Placental pericyte (primary cell): ENCODE measurements around the gene PDE7B.

- CAGE, long polyA plus RNA: no peak
Measured at GRCh38 chr6:134375013-134375535, 57.2 kb upstream of the SGK1 start.

GRCh38 chr6:134622077-134622398, 304.1 kb upstream of the SGK1 start:
- CAGE, long polyA plus RNA: no peak

DNA sequence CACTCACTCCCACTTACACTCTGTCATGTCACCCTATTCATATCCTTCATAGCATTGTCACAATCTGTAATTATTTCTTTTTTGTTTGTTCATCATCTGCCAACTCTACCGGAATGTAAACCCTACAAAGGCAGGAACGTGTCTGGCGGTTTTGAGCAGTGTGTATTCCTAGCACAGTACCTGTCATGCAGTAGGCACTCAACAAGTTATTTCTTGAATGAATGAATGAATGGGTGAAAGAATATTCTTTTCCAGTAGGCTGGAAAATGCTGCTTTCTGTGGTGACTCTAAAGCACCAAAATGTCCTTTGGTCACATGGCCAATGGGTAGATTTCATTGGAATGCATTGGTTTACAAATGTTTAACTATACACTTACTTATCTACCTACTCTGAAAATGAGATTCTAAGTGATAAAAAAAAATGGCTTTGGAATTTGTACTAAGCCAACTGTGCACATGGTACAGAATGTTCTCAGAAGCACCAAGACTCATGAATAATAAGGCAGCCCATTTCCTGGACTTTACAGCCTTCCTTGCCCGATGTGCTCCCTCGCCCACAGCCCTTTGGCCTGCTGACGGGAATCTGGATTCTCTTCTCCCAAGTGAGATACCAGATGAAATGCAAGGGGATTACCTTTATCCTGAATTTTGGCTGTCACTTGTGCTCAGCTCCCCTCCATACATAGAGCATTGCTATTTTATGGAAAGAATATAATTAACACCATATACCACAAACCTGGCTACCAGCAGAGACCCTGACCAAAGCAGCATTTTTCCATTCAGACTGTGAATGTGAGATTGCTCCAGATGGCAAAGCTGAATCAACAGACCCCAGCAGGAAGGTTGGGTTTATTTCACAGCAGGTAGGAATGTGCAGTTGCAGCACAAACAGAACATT, 273.3 kb downstream of the ALDH8A1 start:
- CAGE, long polyA plus RNA: no peak

GRCh38 chr6:134830009-134830681, 119.8 kb downstream of the ALDH8A1 start:
- CAGE, long polyA plus RNA: no peak

DNA sequence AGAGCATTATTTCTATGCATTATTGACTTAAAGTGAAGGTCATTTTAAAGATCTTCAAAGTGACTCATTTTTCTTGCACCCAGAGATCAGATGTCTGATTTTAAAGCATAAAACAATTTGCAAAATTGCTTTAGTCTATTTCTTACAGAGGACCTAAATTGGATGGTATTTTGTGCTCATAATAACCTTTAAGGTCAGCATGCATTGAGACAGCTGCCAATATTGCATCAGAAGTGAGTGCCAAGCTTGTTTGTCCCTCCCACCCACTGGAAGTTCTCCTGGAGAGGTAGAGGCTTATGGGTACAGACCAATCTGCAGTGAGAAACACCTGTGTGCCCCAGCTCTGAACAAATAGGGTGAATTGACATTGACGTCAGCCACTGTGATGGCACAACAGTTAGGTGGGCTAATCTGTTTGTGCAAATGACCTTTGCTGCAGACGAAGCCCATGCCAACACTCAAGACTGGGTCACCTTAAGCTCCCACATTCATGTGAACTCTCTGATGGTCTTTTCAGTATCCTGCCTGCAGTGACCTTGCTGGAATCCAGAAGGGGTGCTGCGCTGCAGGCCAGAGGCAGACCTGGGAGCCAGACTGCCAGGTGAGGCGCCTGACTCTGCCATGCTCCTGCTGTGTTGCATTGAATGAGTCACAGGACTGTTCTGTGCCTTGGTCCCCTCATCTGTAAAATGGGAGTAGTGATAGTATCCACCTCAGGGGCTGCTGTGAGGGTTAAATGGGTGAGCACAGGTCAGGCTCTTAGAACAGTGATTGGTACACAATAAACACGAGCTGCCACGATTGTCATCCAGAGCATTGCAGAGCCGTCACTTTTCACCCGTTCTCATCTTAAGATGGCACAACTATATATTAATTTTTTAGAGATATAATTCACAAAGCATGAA, 99.9 kb downstream of the ALDH8A1 start:
- CAGE, long polyA plus RNA: no peak

DNA sequence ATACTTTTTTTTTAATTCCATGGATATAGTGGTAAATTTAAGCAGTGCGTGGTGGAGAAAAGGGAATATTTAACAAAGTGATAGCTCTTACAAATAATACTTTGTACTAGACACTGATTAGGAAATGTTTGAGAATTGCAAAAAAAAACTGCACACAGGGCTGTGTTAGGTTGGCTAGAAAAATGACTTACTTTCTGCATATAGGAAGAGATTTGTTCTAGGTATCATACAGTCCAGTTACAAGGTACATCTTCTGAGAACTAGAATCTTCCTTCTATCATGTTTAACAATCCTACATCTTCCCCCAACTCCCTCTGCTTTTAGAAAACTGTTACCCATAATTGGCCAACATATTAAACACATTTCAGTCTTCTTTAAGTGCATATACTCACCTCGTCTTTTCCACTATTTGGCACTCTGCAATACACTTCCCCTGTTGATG, 356 bp downstream of the ALDH8A1 start:
- CAGE, long polyA plus RNA: no peak

DNA sequence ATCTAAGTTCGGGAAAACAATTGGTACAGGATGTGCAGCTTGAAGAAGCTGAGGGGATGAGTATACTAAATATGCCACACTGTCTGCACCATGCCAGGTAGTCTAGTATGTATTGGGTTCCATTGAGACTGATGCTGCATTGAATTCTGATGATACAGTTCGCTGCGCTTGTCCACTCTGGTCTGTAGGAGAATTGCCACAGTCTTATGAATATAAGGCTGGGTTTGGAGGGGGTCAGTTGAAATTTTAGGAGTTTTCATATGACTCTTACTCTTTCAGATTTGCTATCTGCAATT, 55.4 kb upstream of the HBS1L start:
- CAGE, long polyA plus RNA: no peak

DNA sequence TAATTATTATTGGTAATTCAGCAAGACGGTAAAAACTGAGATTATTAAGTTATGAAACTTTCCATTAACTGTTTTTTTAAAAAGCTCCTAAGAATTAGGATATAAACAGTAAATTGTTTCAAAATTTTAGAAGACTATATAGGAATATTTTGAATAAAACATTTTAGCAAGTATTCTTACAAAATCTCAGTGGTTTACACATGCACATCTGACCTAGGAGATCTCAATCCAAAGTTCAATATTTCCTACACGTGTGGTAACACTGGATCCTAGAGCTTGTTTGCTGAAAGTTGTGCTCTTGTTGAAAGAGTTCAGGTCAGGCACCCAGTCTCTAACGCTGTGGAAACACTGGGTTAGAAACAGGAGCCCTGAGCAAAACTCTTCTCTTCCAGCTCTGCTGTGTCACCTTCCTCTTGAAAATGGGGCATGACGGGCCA, 58.6 kb upstream of the MYB start:
- CAGE, long polyA plus RNA: no peak

GRCh38 chr6:135218250-135219216, 37.4 kb downstream of the MYB start:
- CAGE, long polyA plus RNA: no peak

GRCh38 chr6:135269546-135269969, 88.5 kb downstream of the MYB start:
- CAGE, long polyA plus RNA: no peak

GRCh38 chr6:135851406-135852386, at the start of gene PDE7B:
Gene PDE7B (plus strand): TSS chr6:135851701.
- CAGE, long polyA plus RNA: no peak

DNA sequence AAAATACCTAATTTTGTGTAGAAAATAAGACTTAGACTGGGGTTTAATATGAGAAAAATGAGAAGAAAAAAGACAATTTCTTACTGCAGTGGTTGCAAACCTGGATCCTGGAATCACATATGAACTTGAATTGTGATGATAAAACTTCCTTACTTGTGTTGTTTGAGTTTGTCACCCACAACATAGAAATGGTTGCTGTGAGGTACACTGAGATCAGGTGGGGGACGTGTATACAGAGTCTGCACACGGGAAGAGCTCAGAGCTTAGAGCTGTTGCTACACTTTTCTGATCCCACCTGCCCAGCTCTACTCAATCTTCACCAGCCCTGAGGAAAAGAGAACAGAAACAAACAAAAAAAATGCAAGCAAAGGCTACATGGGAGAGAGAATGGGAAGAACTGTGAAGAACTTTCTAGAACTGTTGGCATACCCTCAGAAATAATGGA, 133.1 kb downstream of the PDE7B start:
- CAGE, long polyA plus RNA: no peak

GRCh38 chr6:136103336-136104103, 146.6 kb downstream of the MTFR2 start:
- CAGE, long polyA plus RNA: no peak

- CAGE, long polyA plus RNA: no peak
Measured at GRCh38 chr6:136270049-136270616, 19.5 kb downstream of the BCLAF1 start.

GRCh38 chr6:136389333-136389573, 99.6 kb upstream of the BCLAF1 start:
- CAGE, long polyA plus RNA: no peak

DNA sequence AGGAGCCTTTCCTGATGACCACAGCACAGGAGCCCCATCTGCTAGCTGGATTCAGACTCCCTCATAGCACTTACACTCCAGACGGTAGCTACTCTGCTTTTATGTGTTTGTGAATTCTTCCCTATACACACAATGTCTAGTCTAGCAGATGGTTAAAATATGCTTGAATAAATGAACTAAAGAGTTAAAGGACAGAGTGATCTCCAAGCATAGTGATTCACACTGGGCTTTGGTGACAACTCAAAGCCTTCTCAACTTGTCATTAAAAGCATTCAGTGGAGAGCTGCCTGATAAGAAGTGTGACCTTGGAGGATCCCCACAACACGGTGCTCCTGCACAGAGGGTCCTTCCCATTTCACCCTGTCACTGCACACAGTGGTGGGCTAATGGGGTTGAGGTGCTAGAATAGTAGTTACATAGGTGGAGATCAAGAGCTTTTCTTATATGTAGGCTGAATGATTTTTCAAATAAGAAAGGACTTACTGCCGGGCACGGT, 112.5 kb upstream of the BCLAF1 start:
- CAGE, long polyA plus RNA: no peak

DNA sequence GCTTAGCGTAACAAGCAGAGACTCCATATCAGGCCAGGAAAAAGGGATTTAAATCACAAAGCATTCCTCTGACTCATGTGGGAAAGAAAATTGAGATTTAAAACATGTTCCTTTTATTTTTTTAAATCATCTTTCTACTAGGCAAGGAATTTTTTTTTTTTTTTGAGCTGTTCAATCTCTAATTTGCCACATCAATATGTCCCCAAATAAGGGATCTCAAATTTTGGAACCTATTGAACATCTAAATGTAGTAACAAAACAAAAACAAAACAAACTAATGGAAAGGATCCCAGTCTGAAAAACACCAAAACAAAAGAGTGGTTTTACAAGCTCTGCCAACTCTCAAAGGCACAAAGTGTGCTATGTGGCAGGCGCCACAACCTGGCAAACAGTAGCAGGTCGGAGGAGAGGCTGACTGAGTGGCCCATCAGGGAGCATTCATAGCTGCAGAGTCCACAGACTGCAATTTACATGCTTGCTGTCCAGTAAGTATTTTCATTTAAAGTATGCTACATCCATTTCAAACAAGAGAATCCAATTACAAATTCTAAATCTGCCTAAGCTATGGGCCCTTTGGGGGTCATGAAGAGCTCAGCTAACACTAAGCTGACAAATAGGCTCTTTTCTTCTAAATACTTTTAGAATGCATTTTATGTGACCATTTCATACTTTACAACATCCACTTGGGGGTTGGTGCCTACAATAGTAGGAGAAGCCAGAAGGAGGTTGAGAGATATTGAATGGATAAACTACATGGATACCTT, 115.6 kb downstream of the MAP7 start:
- CAGE, long polyA plus RNA: no peak

DNA sequence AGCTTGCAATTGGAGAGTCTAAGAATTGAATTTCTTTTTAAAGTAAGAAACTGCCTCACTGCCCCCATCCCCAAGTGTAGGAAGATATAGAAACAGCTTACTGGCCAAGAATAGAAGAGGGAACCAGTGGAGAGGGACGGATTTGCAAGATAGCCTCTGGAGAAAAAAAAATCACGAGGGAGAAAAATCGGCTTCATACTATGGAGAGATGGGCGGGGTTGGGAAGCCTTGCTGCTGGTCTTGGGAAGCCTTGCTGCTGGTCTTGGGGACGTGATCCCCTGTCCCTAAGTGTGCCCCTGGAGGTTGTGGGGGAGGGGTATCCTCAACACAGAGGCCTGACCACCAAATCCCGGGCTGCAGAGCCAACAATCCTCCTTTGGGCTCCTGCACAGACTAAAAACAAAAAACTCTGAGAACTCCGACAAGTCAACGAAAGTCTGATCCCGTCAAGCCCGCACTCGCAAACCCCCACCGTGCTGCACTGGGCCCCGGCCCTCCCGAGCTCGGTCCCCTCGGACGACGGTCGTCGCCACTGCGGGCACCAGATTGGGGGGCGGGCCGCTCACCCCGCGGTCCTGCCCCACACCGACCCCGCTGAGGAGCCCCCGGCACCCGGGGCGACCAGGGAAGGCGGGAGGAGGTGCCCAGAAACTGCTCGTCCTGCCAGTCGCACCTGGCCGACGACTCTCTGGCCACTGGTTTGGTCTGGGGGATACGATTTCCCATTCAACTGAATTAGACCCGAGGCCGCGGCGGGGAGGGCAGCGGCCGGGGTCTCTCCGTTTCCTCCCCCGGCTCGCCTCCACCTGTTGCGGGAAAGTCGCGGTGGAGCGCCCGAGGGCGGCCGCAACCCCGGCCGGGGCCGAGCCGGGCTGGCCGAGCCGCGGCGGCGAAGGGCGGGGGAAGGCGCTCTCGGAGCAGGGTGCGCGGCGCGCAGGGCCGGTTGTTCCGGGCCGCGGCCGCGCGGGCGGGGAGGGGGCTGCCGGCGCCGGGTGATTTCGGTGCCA, 649 bp downstream of the MAP7 start:
- CAGE, long polyA plus RNA: no peak

DNA sequence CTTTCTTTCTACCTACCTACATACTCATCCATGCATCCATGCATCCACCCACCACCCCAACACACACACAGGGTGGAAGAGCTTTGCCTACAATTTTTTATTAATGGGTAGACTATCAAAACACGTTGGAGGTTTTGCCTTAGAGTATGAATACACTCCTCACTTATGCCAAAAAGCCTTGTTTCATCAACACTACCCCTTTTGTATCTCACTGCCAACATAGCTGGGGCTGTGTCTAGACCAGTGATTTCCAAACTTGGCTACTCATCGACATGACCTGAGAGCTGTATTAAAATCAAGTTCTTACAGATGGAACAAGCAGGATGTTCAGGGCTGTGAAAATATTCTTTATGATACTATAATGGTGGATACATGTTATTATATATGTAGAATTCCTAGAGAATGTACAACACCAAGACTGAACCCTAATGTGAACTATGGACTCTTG, 29.0 kb upstream of the MAP7 start:
- CAGE, long polyA plus RNA: no peak

- CAGE, long polyA plus RNA: no peak
Measured at GRCh38 chr6:136662340-136662959, 112.2 kb upstream of the MAP7 start.